Peripheral blood mononuclear cell (primary cell): ENCODE measurements around the gene ZNF302.

- PRO-cap, 8 experiments: no peak in any of the 8 experiments
These were observed 8.2 kb downstream of the CEBPA start for GRCh38 chr19:33293974-33294630.

DNA sequence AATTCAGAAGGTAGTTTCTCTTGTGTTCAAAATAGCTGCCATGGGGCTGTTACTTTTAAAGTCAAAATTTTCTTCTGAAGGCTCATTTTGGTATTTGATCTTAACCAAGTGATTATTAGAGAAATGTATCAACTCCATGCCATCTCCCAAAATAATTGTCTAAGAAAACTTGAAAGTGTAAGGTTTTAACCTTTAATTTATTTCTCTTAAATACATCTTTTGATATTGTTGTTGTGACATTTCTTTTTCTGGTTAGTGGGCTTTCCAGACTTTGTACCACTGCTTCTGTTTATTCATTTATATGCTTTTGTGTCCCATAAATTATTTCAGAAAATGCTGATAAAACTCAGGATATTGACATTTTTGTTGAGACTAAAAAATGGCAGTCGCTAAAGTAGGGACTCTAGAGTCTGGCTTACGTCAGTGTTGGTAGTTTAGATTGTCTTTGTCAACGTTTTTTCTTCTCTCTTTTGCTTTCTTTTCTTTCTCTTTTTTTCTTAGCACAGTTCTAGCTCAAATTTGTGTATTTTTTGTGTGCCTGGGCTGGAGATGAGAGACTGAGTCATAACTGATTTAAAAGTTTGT is 7.2 kb downstream of the CEBPG start:
- PRO-cap, 8 experiments: no peak in any of the 8 experiments

- PRO-cap, 8 experiments: no peak in any of the 8 experiments
These were observed 31.7 kb downstream of the CEBPG start for GRCh38 chr19:33404994-33405823.

- PRO-cap, 8 experiments: no peak in any of the 8 experiments
These were observed 11.8 kb downstream of the PEPD start for GRCh38 chr19:33509587-33510359.

- PRO-cap, 8 experiments: no peak in any of the 8 experiments
These were observed 918 bp downstream of the CHST8 start for GRCh38 chr19:33622426-33623316.

DNA sequence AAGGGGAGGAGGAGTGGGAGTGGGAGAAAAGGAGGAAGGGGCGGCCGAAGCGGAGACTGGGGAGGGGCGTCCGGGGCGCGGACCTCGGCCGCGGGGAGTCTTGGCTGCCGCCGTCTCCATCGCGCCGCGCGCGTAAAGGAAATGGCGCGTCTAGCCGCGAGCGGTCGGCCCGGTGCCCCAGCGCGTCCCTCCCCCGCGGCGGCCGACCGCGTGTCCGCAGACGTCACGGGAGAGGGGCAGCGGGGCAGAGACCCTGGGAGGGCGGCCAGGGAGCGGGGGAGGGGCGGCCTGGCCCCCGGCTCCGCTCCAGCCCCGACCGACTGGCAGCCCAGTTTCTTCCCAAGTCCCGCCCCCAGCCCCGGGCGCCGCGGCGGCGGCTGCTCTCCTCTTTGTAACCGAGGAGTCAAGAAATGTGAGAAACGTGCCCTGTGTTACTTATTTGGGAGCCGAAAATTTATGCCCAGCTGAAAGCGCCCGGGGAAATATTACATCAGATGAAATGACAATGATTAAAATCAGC is 918 bp upstream of the KCTD15 start:
- PRO-cap, 8 experiments: peak in 8 of 8 experiments; most common plus-strand start position 223 of the sequence (in 2); most common minus-strand start position 134 of the sequence (in 8)

- PRO-cap, 8 experiments: peak in 3 of 8 experiments; most common plus-strand start chr19:33796495 (in 3); most common minus-strand start chr19:33796482 (in 1)
These were observed 377 bp upstream of the KCTD15 start for GRCh38 chr19:33796212-33796773.

DNA sequence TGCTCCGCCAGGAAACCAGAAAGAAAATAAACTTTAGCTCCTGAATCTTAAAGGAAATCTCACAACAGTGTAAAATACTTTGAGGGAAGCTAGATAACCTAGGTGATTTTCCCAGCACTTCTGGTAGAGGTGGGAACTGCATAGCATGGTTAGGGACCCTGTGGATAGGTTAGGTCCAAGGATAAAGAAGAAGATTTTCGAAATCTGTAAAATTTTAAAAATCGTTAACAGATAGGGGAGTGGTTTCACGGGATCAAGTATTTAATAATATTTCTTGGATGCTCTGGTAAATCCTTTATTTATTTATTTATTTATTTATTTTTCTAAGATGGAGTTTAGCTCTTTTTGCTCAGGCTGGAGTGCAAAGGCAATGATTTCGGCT is 1.3 kb downstream of the LSM14A start:
- PRO-cap, 8 experiments: peak in 2 of 8 experiments; most common plus-strand start position 123 of the sequence (in 2)

- PRO-cap, 8 experiments: peak in 5 of 8 experiments; most common plus-strand start chr19:34231097 (in 4)
These were observed 23.2 kb upstream of the GARRE1 start for GRCh38 chr19:34230813-34231896.

- PRO-cap, 8 experiments: no peak in any of the 8 experiments
These were observed 6.9 kb downstream of the GARRE1 start for GRCh38 chr19:34261222-34261721.

DNA sequence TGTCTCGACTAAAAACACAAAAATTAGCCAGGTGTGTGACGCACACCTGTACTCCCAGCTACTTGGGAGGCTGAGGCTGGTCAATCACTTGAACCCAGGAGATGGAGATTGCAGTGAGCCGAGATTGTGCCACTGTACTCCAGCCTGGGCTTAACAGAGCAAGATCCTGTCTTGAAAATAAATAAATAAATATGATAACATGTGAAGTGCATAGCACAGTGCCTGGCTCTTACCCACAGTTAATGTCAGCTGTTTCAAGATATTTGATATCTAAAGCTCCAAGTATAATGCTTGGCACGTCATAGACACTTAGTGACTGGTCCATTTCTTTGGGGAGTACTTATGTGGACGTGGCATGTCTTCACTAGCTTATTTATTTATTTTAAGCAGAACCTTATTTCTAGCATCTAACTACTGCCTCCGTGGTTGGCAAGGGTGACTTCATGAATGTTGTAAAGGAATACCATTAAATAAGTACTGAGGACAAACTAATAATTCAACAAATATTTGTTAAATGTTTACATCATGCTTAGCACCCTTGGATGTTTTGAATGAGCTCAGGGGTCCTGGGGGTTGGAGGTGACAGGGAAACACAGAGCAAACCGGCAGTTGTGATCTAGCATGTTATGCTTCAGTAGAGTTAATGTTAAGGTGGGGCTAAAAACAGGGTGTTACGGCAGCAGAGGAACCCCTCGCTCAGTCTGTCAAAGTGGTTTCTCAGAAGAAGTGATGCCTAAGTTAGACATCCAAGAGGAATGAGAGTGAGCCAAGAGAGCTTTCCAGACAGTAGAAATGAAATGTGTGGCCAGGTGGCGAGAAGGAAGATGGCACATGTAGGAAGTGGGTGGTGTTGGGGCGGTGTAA is 18.9 kb downstream of the GARRE1 start:
- PRO-cap, 8 experiments: no peak in any of the 8 experiments

- PRO-cap, 8 experiments: peak in 6 of 8 experiments; most common plus-strand start chr19:34384655 (in 6)
These were observed 19.3 kb downstream of the GPI start for GRCh38 chr19:34383998-34384907.

DNA sequence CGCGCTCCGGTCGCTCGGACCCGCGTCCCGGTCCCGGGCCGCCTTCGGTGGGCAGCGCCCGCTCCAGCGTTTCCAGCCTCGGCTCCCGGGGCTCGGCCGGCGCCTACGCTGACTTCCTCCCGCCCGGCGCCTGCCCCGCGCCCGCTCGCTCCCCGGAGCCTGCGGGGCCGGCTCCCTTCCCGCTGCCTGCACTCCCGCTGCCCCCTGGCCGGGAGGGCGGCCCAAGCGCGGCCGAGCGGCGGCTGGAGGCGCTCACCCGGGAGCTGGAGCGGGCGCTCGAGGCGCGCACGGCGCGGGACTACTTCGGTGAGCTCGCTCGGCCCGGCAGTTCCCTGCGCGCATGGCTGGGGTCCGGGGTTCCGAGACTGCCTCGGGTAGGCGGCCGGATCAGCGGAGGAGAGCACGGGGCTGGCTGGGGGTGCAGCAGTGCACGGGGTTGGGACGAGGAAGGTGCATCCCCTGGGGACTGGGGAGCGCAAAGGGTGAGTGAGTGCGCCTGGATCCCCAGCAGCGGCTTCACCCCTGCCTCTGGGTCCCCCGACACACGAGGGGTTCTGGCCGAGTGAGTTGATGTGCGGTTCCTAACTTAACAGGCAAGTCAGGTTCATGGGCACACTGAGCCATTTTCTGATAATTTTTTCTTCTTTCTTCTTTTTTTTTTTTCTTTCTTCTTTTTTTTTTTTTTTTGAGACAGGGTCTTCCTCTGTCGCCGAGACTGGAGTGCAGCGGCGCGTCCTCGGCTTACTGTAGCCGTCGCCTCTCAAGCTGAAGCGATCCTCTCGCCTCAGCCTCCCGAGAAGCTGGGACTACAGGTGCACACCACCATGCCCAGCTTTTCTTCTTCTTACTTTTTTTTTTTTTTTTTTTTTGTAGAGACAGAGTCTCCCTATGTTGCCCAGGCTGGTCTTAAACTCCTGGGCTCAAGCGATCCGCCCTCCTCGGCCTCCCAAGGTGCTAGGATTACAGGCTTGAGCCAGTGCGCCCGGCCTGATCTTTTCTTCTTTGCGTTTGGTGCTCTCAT is 1.1 kb downstream of the WTIP start:
- PRO-cap, 8 experiments: no peak in any of the 8 experiments

DNA sequence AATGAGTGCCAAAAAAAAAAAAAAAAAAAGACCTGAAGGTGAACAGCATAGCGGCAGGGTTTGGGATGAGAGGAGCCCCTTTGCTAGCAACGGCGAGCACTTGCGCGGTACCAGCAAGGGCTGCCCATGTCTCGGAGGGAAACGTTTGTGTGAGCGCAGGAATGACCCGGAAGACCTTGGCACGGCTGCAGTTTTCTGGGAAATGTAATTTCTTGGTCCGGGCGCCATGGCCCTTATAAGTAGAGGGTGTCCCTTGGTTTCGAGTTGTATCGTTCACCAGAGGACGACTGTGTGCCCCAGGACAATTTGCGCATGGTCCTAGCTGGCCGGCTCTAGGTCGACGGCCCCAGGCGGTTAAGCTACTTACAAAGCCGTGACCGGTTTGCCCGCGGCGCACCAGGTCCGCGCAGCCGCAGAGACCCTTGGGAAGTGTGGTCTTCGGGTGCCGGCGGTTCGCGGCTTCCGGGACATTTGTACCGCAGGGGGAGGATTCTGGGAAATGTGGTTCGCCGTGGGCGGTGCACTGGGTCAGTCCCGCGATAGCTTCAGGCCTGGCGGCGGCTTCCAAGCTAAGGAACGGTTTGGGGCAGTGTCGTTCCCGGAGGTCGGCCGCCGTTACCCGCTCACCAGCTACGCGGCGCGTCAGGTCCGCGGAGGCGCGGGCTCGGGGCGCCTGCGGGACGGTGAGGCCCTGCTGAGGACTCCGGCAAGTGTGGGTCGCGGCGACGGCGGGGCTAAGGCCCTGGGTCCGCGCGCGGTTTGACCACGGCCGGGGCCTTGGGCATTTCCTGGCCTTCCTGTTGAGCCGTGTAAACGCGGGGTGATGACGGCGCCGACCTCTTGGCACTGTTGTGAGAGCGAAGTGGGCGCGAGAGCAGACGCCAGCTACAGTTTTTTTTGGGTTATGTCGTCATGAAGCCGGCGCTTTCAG is at the start of gene ZNF302:
Gene ZNF302, plus strand, starts transcription at position 528 of the 931 bp plus-strand sequence.
- PRO-cap, 8 experiments: peak in 8 of 8 experiments; most common plus-strand start position 589 of the sequence (in 6); most common minus-strand start position 848 of the sequence (in 8)

DNA sequence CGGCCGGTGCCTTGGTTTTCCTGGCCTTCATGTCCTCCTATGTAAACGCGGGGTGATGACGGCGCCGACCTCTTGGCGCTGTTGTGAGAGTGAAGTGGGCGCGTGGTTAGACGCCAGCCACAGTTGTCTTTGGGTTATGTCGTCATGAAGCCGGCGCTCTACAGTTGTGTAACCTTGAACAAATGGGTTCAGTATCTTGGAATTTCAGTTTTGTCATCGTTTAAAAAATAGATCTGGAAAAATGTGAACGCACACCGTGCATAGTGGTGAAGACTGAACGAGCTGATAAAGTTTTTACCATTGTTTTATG is 360 bp downstream of the ZNF181 start:
- PRO-cap, 8 experiments: peak in 7 of 8 experiments; most common plus-strand start position 40 of the sequence (in 1); most common minus-strand start position 31 of the sequence (in 3)

- PRO-cap, 8 experiments: no peak in any of the 8 experiments
These were observed 707 bp downstream of the ZNF181 start for GRCh38 chr19:34734758-34735141.

DNA sequence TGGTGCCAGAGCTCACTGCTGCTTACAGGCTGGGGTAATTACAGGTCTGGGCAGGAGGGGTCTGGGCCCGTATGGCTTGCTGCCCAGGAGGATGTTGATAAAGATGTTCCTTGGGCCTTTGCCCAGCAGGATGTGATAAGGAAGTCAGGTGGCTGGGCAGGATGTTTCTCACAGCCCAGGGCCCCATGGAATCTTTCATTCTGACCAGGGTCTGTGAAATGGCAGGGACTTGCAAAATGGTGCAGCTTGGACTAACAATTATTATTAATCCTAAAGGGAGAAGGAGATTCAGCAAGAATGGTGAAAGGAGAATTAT is 64.3 kb upstream of the ZNF599 start:
- PRO-cap, 8 experiments: no peak in any of the 8 experiments

DNA sequence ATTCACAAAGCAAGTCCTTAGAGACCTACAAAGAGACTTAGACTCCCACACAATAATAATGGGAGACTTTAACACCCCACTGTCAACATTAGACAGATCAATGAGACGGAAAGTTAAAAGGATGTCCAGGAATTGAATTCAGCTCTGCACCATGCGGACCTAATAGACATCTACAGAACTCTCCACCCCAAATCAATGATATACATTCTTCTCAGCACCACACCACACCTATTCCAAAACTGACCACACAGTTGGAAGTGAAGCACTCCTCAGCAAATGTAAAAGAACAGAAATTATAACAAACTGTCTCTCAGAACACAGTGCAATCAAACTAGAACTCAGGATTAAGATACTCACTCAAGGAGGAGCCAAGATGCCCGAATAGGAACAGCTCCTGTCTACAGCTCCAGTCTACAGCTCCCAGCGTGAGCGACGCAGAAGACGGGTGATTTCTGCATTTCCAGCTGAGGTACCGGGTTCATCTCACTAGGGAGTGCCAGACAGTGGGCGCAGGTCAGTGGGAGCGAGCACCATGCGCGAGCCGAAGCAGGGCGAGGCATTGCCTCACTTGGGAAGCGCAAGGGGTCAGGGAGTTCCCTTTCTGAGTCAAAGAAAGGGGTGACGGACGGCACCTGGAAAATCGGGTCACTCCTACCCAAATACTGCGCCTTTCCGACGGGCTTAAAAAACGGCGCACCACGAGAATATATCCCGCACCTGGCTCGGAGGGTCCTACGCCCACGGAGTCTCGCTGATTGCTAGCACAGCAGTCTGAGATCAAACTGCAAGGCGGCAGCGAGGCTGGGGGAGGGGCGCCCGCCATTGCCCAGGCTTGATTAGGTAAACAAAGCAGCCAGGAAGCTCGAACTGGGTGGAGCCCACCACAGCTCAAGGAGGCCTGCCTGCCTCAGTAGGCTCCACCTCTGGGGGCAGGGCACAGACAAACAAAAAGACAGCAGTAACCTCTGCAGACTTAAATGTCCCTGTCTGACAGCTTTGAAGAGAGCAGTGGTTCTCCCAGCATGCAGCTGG is 66.6 kb upstream of the ZNF30 start:
- PRO-cap, 8 experiments: peak in 3 of 8 experiments; most common plus-strand start position 360 of the sequence (in 2)

- PRO-cap, 8 experiments: no peak in any of the 8 experiments
These were observed 5.7 kb downstream of the ZNF792 start for GRCh38 chr19:34957949-34959187.

DNA sequence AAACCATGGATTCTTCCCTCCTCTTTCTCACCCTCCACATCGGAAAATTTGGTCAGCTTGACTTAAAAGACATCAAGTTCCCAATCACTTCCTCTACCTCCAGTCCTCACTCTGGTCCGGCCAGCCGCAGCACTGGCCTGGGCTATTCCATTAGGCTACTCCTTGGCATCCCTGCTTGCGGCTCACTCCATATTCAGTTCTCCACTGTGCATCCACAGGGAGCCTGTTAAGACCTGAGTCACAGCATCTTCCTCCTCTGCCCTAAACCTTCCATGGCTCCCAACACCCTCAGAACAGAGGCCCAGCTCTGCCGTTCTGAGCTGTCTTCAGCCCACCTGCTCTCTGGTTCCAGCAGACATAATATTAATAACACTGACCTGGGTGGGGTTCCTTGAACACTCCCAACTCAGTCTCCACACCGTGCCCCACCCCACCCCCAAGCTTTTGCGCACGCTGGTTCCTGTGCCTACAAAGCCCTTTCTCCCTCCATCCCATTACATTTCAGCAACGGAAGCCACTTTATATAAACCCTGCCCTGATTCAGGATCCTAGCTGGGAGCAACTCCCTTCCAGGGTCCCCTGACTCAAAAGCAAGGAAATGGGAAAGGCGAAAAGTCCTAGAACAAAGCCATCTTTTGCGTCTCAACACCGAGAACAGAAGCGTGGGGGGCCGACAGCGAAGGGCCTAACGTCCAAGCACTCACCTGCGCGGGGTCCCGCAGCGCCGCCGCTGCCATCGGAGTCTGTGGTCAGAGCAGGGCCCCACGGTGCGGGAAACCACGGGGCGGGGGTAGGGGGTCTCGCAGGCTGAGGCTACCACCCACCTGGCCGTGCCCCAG is 884 bp downstream of the ZNF792 start:
- PRO-cap, 8 experiments: no peak in any of the 8 experiments